ENCODE results near the gene MIB2.

DNA sequence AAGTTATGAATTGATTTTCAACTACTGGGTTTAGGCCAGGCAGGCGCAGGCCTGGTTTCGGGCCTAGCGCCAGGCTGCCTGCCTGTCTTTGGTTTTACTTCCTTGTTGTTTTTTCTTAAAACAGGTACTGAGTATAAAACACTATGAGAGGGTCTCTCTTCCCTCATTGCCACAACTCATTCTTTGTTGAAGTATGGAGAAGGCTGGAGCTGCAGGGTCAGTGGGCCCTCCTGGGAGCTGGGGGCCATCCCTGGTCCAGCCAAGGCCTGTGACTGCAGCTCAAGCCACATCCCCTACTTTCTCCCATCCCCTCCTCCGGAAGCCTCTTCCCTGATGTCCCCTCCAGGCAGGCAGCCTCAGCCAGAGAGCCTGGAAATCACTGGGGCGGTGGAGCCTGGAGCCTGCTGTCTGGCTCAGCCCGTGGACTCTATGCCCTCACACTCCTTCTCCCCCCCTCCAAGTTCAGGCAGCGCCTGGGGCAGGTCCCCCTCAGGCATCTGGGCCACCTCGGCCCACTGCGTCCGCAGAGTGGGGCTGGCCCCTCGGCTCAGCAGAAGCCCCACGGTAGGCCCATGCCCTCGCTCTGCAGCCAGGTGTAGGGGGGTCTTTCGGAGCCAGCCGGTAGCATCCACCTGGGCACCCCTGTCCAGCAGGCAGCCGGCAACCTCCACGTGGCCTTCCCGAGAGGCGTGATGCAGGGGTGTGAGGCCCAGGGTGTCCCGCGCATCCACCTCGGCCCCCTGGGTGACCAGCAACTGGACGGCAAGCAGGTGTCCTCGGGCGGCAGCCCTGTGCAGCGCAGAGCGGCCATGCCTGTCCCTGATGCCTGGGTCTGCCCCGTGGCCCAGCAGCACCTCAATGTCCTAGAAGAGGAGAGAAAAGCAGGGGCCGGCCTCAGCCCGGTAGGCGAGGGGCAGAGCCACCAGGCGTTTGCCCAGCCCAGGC is 2.1 kb downstream of the ANKRD65 start:
- PRO-cap: no peak

- PRO-cap: no peak
Observed at GRCh38 chr1:1489813-1490398, 18.3 kb downstream of the ATAD3B start.

GRCh38 chr1:1539485-1540532 is 615 bp downstream of the TMEM240 start:
- PRO-cap: no peak

GRCh38 chr1:1615004-1615622 is at the start of gene MIB2:
TSS of gene MIB2 (plus strand) at chr1:1615500.
- PRO-cap: unidirectional peak, plus-strand start at chr1:1615539

DNA sequence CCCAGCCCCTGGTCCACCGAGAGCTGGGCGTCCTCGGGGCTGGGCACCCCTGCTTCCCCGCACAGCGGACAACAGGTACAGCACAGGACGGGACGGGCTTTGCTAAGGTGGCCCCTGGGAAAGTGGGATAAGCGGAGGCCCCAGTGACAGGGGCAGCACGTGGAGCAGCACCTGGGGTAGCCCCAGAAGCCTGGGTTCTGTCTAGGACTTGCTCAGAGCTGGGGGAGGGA is 2.7 kb downstream of the MMP23B start:
- PRO-cap: no peak

DNA sequence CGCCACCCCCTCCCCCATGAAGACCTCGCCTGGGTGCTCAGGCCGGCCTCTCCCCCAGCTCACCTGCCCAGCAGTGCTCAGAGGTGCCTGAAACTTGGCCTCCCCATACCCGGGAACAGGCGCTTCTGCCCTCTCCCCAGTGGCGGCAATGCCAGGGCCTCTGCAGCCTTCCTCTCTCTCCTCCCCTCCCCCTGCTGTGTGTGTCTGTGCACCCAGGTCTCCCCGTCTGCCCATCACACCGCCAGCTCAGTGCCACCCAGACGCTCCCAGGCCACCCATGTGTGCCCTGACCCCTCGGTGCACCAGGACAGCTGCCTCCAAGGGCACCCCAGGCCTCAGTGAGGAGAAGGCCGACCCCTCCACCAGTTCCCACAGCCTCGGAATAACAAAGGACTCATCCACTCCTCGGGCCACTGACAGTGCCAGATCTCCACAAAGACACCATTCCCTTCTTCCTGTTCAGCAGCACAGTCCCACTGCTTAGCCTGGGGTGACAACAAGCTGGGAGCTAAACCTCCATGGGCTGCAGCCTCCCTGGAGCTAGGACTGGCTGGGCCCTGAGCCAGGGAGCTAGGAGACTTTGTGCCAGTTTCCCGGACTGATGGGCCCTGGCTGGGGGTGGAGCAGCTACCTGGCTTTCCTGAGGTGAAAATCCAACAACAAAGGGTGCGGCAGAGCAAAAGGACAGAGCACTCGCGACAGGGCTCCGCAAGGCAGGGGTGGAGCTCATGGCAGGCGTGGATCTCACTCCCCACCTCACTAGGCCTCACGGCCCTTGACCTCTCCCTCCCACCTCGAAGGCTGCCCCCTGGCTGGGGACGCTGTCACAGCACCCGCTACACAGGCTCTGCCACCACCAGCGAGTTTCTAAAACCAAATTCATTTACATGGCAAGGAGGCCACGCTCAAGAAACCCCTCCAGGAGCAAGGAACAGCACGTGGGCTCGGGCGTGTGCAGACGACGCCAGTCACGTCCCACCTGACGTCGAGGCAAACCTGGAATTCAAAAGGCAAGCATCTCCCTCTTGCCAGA is 14.0 kb downstream of the SLC35E2B start:
- PRO-cap: no peak

- PRO-cap: no peak
Observed at GRCh38 chr1:1778673-1779629, 681 bp upstream of the NADK start.

- PRO-cap: no peak
Observed at GRCh38 chr1:1848441-1849107, 42.3 kb downstream of the GNB1 start.

DNA sequence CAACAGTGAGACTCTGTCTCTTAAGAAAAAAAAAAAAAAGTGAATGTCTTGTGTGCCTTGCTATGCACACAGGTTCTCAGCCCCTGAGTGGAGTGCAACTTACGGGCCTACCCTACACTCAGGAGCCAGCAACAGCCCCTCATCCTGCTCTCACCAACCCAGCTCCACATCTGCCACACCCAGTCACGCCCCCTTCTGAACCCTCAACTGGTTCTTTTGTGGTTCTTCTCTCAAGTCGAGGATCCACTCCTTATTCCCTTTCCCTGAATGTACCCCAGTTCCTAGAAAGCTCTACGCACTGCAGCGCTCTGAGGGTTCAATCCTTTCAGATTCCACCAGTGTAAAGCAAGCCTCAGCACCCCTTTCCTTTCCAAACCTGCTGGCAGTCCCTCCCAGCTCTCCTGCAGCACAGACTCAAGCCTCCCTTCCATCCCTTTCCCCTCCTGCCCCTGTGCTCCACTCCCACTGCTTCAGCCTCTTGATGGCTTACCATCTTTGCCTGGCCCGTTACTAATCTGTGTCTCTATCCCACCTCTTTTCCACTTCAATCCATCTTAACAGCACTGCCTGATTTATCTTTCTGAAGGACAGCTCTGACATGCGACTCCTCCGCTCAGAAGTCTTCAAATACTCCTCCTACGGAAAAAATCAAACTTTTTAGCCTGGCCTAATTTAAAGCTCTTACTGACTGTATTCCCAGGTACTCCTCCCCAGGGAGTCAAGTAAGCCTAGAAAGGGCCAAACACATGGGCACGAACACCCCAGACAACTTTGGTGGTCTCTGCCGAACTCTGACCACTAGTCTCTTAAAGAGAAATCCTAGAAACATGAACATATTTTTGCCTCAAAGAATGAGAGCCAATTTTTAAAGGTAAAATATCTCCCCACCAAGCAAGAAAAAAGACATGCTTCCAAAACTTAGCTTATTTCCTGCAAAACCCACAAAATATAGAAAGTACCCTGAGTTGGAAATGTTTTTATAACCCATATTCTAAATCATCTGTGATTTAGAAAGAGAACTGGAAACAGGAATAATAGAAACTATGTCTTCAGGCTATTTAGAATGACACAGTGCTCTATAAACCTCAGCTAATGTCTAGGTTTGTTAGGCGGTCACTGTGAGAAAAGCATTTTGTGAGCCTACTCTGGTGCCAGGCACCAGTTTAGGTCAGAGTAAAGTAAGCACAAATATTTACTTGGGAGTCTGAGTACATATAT is 37.8 kb downstream of the GNB1 start:
- PRO-cap: no peak

- PRO-cap: no peak
Observed at GRCh38 chr1:1942715-1943388, 23.8 kb upstream of the TMEM52 start.

DNA sequence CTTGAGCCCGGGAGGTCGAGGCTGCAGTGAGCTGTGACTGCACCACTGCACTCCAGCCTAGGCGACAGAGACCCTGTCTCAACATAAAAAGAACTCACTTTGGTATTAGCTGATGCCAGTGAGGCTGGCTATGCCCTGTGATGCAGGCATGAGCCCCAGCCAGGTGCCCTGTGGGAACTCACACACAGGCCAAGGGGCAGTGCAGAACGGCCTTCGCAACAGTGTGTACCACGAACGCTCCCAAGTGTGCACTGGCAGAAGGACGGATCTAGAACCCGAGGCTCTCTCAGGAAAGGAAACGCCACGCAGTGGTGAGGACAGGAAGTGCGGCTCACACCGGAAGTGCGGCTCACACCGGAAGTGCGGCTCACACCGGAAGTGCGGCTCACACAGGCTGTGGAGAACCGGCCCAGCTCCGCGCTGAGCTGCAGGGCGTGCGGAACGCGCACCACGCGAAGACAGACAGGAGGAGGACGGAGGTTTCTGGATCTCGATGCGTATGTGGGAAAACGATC is 35.7 kb upstream of the TMEM52 start:
- PRO-cap: no peak

DNA sequence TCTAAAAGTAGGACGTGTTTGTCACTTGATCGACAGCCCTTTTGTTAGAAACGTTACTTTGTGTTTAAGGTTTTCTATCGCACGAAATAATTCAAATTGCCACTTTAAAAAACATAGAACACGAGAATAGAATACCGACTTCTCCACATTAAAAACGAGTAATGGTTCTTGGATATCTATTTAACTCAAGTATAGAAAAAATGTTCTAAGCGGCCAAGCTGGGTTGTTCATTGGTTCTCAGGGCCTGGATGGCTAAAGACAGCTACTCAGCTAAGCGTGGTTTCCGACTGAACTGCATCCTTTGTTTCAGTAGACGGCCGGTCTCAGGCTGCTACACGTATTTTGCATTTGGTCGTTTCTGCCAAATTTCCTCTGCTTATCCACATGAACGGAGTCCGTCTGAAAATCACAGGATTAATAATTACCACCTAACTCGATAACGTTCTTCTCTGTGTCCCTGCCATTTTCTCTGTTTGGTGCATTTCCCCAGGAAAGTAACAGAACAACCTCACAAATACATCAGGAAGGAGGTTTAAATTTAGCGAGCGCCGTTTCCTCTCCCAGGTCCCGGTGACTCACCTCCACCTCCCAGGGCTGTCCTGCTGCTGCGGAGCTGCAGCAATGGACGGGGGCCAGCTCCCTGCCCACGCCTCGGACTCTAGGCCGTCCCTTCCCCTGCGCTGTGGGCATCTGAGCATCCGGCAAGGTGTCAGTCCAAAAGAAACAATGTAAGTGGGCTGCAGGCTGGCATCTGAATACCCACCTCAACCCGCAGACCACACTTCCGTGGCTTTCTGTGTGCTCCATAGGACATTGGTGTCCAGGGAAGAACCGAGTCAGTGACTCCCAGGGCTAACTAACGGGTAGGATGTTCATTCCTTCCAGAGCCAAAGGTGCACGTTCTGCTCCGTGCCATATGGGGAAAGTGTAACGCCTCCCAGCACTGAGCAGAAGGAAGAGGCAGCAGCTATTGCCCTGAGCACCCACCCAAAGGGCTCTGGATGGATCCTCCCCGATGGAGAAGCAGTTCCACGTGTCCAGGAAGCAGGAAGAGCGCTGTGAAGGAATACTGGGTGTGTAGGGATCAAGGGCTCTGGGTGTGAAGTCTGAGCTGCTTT is 4.2 kb upstream of the GABRD start:
- PRO-cap: no peak

DNA sequence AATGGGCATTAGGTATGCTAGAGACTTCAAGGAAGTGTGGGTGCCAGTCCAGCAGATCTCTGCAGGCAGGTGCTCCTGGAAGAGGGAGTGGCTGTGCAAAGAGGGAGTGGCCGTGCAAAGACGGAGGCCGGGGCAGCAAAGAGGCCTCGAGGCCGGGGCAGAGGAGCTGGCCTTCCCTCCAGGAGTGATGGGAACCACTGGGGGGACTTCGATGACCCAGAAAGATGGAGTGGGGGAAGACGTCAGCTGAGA is 1.9 kb upstream of the PRKCZ start:
- PRO-cap: no peak

DNA sequence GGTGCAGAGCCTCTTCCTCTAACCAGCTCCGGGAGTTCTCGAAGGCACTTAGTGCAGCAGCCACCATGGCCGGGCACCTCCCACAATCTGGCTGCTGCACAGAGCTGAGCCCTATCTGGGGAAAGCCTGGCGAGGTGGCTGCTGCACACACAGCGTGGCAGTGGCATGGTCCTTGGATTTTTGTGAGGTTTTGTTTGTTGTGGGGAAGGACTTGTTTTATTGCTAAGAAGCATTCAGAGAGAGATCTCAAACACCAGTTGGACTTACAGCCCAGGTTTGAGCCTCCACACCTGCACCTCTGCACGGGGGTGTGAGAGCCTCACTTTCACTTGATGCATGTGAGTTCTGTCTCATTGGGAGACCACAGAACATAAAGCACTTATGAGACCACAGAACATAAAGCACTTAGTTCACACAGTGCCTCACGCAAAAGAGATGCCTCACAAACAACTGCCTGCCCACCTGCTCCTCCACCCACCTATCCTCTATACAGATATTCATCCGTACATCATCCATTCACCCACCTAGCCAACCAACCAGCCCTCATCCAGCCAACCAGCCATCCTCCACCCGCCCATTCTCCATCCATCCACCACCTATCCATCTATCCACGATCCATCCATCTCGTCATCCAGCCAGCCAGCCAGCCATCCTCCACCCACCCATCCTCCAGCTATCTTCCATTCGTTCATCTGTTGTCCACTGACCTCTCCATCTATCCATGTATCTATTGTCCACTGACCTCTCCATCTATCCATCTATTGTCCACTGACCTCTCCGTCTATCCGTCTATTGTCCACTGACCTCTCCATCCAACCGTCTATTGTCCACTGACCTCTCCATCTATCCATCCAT is 48.0 kb downstream of the FAAP20 start:
- PRO-cap: no peak

- PRO-cap: no peak
Observed at GRCh38 chr1:2180176-2180774, 14.3 kb downstream of the FAAP20 start.

GRCh38 chr1:2204976-2205661 is 10.5 kb upstream of the FAAP20 start:
- PRO-cap: no peak

DNA sequence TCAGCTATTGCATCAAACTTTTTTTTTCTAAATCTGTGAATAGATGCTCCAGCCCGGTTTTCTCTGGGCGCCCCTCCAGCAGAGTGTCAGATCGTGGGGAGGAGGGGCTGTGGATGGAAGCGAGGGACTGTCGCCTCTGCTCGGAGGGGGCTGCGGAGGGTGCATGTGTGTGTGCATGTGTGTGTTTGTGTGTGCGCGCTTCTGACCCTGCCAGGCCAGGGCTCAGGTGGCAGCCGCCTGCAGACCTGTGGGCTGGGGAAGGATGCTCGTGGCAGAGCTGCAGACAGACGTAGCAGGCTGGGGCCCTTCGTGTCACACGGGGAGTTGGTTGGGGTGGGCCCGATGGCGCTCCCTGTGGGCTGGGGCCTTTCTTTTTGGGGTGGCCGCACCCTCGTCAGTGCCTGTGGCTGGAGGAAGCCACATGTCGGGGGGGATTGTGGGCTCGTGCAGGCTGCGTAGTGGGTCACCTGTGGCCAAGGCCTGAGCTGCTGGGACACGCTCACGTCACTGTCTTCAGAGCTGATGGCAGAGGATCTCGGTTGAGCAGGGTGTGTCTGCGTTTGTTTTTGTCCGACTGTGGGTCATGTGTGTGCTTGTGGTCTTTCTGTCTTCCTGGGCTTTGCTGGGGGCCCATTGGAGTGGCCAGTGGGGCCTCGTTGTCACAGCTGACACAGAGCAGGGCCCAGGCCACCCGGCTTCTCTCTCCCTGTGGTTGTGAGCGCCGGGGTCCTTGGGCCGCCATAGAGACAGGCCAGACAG is 2.9 kb downstream of the SKI start:
- PRO-cap: no peak

DNA sequence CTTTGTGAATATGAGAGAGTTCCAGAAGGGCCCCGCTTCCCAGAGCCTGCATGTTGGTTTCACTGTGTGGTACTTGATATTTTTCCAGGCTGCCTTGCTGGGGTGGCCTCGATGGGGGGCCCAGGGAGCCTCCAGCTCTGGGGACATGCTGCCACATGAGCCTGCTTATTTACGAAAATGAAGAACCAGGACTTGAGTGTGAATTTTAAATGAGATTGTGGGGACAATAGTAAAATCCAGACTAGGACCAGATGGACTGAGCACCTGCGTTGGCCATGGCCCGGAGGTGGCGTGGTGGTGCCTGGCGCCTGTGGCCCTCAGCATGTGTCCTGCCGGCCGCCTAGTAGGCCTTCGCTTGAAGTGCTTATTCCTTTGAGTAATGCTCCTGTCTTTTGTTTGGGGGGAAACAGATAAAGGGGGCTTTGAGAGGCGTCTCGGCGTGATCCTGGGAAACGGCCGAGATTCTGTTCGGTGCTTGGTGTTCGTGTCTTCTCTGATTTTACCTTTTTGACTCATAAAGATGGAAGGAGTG is 7.5 kb downstream of the SKI start:
- PRO-cap: no peak

- PRO-cap: no peak
Observed at GRCh38 chr1:2251636-2252178, 23.6 kb downstream of the SKI start.

- PRO-cap: no peak
Observed at GRCh38 chr1:2265834-2266571, 37.9 kb downstream of the SKI start.